Smooth muscle cell (in vitro differentiated cells): ENCODE measurements around the genes SLC7A1 and HSPH1.

- RAMPAGE, long total RNA, result no peak
Measured at GRCh38 chr13:28657888-28658505, 933 bp upstream of the POMP start.

DNA sequence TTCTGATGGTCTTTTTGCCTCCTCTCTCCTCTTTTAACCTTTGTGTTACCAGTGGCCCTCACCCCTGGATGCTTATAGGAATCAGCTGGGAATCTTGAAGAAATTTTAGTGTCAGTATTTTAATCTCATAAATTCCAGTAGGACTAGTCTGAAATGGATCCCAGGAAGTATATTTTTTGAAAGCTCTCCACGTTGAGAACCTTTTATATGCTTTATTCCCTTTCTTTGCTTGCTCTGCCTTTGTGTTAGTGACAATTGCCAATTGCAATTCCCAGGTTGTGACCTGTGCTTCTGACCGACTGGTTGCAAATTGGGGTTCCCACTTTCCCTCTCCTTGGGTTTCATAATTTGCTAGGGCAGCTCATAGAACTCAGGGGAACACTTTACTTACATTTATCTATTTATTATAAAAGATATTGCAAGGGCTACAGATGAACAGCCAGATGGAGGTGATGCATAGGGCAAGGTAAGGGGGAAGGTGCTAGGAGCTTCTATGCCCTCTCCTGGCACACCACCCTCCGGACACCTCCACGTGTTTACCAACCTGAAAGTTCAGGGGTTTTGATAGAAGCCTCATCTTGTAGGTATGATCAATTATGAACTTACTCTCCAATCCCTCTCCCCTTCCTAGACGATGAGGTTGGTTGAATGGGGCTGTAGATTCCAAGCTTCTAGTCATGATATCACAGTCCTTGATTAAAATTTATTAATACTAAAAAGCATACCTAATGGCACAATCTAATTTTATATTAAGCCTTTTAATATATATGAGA lies 21.1 kb downstream of the POMP start:
- RAMPAGE, long total RNA, result no peak

DNA sequence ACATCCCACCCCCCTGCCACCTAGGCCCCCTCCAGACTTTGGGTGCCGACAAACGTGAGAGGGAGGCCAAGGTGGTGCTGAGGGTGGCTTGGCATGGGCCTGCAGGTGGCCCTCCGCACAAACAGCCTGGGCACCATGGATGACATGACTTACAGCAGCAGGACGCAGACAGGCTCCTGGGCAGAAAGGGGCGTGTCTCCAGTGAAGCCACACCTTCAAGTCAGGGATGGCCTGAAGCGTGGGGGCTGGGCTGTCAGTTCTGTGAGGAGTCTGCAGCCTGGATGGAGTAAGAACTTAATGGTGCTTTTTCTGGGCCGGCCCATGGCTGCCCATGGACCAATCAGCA lies 25.3 kb downstream of the POMP start:
- RAMPAGE, long total RNA, result no peak

GRCh38 chr13:28719953-28720388 lies 1.2 kb upstream of the SLC46A3 start:
- RAMPAGE, long total RNA, result no peak

- RAMPAGE, long total RNA, result no peak
Measured at GRCh38 chr13:29503054-29503629, 92.3 kb downstream of the SLC7A1 start.

GRCh38 chr13:29522060-29522625 lies 73.3 kb downstream of the SLC7A1 start:
- RAMPAGE, long total RNA, result no peak

GRCh38 chr13:29572987-29573642 lies 22.4 kb downstream of the SLC7A1 start:
- RAMPAGE, long total RNA, result no peak

DNA sequence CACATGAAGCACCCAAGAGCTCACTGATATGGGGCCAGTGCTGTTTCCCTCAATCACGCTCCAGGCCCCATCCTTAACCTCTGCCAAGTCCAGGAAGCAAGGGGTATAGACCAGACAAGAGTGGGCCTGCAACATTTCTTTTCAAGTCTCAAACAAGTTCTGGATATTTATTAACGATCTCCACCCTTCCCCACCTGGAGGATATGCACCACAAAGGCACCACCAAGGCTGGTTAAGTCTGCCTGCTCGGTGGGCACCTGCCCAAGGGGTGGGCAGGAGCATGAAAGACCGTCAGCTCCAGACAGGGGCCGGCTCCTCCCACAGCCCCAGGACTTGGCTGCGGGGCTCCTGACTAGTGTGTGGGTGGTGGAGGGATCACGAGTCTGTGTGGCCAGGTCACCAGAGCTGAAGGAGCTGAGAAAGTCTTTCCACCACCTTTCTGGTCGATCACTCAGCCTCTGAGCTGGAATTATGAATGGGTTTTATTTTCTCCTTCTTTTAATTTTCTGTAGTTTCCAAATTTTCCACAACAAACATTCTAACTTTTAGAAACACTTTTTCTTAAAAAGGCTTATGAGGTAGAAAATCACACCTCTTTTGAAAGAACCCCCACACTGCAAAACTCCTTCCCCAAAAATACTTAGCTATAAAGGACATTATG lies 7.8 kb downstream of the SLC7A1 start:
- RAMPAGE, long total RNA, result no peak

- RAMPAGE, long total RNA, result no peak
Measured at GRCh38 chr13:29595303-29596141, at the start of gene SLC7A1. Gene SLC7A1, minus strand, starts transcription at chr13:29595688.

- RAMPAGE, long total RNA, result no peak
Measured at GRCh38 chr13:30114003-30115389, 192.9 kb downstream of the KATNAL1 start.

GRCh38 chr13:30279928-30280330 lies 27.4 kb downstream of the KATNAL1 start:
- RAMPAGE, long total RNA, result no peak

DNA sequence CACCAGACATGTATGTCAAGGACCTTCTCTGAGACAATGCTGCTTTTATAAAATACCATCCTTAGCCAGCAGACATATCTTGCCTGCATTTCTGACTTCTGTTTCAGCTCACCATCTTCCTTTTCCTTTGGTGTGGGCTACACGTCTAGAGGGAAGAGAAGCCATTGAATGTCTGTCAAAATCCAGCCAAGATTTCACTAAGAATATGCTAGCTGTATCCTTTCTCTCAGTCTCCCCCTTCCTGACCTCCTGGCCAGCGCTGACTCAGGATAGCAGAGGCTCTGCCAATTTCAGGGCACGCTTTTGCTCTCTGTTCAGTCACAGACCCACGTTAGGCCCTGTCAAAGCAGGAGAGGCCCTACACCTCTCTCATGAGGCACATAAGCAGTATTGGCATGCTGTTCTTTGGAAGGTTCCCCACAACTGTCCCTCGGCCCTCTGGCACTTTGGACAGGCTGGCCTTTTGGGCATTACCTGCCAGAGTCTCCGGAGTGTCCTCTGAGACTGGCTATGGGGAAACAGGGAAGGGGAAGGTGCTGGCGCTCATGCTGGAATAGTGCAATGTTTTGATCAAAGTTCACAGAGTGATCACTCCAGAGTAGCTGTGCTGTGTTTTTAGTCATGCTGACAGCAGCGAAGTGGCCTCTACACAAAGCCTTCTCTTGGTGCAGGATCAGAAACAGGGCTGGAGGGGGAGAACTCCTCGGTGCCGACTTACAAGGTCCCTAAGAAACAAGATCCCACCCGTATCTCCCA lies 23.7 kb upstream of the UBE2L5 start:
- RAMPAGE, long total RNA, result no peak

- RAMPAGE, long total RNA, result no peak
Measured at GRCh38 chr13:30457072-30458072, 8.4 kb downstream of the HMGB1 start.

DNA sequence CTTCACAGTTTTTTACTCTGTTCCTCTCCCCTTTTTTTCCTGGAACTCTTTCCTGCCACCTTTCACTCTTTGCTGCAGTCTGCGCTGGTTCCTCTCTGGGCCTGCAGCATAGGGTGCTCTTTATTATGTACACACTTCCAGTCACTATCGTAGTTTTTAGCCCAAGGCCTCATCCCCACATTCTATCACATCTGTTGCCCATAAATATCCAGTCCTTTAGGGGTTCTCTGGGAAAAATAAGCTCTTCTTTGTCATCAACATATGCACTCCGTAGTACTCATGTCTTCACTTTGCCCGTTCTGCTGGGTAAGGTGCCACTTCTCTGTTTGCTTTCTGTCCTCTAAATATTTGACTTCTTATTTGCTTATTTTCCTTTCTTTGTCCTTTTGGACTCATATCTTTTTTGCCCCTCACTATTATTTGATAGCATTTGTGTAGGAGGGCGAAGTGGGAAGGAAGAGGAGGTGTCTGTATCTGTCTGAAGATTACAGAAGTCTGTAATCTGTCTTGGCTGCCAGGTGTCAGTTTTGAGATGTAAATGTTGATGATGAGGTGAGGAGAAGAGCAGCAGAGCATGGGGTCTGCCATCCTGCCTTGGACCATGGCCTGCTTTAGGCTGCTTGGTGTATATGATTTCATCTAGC lies 30.7 kb downstream of the USPL1 start:
- RAMPAGE, long total RNA, result no peak

DNA sequence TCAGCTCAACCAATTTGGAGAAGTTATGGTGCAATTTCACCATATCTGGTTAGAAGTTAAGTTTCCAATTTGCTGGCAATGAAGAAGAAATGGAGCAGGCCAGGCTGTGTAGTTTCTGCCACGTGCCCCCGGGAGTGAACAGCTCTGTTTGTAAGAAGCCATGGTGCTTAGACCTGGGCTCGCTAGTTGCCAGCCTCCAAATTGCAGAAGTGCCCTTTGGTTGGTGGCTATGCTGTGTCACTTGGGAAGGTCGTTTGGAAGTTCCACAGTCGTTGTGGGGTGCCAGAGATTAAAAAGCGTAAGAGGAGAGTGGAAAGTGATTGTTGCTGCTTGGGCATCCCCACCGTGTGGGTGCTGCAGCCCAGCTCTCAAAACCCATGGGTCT lies 10.6 kb downstream of the ALOX5AP start:
- RAMPAGE, long total RNA, result no peak

DNA sequence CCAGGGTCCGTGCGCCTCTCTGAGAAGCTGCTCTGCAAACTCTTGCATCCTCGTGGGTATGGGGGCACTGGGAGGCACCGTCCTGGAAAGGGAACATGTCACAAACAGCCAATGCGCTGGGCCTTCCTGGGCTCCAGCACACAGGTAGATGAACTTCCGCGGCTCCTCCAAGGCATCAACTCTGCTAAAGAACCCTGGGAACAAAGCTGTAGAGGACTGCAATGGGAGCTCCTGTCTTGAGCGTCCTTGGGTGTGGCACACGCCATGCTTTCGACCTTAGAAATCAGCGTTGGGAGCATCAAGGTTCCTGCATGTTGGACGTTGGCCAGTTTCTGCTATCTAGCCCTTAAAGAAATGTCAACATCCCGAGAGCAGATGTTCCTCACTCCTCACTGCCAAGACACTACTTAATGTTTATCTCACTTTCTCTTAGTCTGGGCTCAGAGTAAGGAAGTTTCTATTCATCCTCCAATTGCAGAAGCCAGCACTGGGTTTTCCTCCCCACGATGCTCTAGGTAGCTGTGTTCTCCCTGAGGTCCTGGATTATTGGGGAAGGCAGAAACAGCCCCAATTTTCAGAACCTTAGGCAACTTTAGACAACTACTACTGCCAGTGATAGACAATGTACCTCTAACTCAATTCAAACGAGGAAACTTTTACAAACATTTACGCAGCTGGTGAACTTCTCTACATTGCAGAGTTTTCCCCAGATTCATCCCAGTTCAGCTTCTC lies 70.6 kb upstream of the MEDAG start:
- RAMPAGE, long total RNA, result no peak

DNA sequence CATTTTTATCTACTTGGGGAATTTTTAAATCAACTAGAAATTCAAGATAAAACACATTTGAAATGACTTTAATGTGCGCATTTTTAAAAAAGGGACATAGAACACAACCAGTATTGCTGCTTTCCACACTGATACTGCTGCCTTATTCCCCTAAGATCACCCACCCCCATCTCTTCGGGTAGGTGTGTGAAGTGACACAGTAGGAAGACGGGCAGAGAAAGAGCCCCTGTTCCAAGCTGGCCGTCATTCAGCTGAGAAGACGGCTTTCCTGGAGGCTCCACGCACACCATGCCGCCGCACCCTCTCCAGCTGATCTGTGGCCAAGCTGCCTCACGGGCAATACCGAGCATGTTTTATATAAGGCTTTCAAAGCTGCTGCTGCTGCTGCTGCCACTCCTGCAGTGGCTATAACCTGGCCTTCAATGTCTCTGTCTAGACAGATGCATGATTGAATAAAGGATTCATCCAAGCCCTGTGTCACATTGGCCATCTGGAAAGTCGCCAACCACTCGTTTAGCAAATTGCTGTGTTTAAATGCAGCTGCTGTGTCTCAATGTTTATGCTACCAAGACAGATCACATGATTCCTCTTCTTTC lies 114.1 kb downstream of the TEX26 start:
- RAMPAGE, long total RNA, result no peak

GRCh38 chr13:31161286-31162096 lies at the start of gene HSPH1:
Gene HSPH1, minus strand, starts transcription at chr13:31161904.
- RAMPAGE, long total RNA, result start-site peak on the minus strand at chr13:31161857-31162030, 162 and 84 reads in 2 replicates

- RAMPAGE, long total RNA, result no peak
Measured at GRCh38 chr13:31286590-31287471, 87.1 kb downstream of the B3GLCT start.

DNA sequence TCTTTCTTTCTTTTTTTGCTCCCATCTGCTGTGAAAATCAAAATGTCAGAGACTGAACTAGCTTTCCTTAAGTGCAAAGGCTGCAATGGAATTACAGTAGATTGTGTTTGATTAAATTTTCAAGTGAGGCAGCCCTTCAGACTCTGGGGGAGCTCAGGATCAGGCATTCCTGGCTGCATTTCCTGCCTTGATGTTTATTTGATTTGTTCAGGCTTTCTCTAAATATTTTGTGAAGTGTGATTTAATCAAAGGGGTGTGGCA lies 390 bp downstream of the FRY start:
- RAMPAGE, long total RNA, result no peak